ENCODE measurements around a stretch of chr19.

- PRO-cap, 2 experiments, result no peak in any of the 2 experiments
Observed at GRCh38 chr19:49670055-49670694, 4.4 kb downstream of the BCL2L12 start.

- PRO-cap, 2 experiments, result no peak in any of the 2 experiments
Observed at GRCh38 chr19:49677851-49677974, 642 bp downstream of the PRMT1 start.

GRCh38 chr19:49677975-49678270, 852 bp downstream of the PRMT1 start:
- PRO-cap, 2 experiments, result no peak in any of the 2 experiments

DNA sequence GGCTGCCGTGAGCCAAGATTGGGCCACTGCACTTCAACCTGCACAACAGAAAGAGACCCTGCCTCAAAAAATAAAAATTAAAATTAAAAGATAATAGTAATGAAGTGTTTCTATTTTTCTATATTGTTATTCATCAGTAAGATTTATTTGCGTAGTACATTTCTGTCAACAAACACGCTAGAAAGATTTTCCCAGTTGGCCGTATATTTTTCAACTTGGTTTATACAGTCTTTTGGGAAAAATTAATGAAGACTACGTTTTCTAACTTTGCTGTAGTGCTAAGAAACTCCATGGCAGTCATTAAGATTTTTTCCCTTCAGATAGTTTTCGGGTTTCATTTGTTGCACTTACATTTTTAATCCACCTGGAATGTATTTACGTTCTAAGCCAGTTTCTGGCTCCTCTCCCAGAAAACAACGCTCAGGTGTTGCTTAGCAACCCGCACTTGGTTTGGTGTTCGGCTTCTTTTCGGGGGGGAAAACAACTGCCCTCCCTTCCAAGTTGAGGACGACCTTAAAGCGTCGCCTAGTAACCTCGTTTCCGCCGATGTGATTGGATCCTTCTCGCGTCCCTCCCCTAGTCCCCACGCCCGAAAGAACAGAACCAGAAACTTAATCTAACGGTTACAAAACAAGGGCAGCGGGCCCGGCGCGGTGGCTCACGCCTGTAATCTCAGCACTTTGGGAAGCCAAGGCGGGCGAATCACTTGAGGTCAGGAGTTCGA, 927 bp upstream of the MED25 start:
- PRO-cap, 2 experiments, result peak in 2 of 2 experiments; most common plus-strand start position 628 of the sequence (in 2); most common minus-strand start position 462 of the sequence (in 1)

- PRO-cap, 2 experiments, result no peak in any of the 2 experiments
Observed at GRCh38 chr19:49826126-49827075, 8.3 kb downstream of the MED25 start.

DNA sequence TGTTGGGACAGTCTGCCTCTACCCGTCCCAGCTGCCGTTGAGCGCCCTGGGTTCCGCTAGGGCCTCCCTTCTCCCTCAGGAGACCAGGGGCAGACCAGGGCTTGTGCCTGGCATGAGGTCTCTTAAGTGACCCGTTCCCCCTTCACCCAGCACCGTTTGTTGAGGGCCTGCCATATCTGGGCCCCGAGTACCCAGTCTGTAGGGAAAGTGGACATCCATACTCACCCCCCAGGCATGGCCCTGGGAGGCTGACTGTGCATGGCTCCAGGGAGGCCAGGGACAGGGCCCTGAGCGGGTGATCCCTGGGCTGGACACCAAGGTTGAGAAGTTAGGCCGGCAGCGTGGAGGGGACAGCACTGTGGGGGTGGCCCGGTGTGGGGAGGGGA, 11.4 kb downstream of the PNKP start:
- PRO-cap, 2 experiments, result no peak in any of the 2 experiments

- PRO-cap, 2 experiments, result peak in 2 of 2 experiments; most common minus-strand start chr19:49869394 (in 1)
Observed at GRCh38 chr19:49868785-49869539, 1.6 kb upstream of the PNKP start.

GRCh38 chr19:49920718-49921402, 8.1 kb upstream of the ATF5 start:
- PRO-cap, 2 experiments, result no peak in any of the 2 experiments

- PRO-cap, 2 experiments, result no peak in any of the 2 experiments
Observed at GRCh38 chr19:49988187-49989228, 27.5 kb upstream of the SIGLEC11 start.

DNA sequence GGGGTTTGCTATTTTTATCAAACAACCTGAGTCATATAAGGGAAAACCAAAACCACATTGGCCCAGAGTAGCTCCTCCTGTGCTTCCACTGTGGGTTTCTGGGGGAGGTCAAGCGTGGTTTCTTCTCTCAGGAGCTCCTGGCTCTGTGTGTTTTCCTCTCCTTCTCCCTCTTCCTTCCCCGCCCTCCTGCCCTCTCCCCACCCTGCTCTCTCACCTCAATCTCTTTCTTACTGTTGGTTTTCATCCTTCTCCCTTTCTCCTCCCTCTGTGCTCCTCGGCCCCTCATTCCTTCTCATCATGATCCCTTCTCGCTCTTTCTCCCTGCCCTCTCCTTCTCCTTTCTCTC, 21.1 kb downstream of the VRK3 start:
- PRO-cap, 2 experiments, result no peak in any of the 2 experiments

GRCh38 chr19:50015831-50016147, 9.4 kb downstream of the VRK3 start:
- PRO-cap, 2 experiments, result no peak in any of the 2 experiments

DNA sequence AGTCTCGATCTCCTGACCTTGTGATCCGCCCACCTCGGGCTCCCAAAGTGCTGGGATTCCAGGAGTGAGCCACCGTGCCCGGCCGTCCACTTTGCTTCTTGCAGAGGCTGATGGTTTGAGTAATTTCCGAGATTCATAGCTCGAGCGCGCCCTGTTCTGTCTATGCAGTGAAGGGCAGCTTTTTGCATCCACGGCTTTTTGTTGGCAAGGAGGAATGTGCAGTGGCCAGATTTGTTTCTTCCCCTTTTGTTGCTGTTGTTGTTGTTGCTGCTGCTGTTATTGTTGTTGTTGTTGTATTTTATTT, 64.1 kb downstream of the IZUMO2 start:
- PRO-cap, 2 experiments, result no peak in any of the 2 experiments

DNA sequence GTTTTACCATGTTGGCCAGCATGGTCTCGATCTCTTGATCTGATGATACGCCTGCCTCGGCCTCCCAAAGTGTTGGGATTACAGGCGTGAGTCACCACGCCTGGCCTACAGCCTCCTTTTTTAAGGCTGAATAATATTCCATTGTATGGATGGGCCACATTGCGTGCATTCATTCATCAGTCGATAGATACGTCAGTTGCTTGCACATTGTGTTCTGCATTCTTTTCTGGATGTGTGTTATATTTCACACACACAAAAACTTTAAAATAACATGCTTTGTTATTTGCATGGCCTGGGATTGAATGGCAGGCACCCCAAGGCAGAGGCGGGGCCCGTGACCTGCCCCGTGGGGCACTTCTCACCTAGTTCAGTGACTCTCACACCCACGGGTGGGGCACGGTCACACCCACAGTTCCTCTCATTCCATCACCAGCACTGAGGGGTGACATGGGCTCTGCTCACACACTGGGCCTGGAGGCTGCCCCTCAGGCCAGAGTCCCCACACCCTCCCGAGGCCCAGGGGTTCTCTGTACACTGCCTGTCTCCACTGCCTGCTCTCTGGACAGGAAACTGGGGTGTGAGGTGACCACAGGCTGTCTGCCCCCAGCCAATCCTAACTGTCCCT, 5.7 kb upstream of the IZUMO2 start:
- PRO-cap, 2 experiments, result no peak in any of the 2 experiments

DNA sequence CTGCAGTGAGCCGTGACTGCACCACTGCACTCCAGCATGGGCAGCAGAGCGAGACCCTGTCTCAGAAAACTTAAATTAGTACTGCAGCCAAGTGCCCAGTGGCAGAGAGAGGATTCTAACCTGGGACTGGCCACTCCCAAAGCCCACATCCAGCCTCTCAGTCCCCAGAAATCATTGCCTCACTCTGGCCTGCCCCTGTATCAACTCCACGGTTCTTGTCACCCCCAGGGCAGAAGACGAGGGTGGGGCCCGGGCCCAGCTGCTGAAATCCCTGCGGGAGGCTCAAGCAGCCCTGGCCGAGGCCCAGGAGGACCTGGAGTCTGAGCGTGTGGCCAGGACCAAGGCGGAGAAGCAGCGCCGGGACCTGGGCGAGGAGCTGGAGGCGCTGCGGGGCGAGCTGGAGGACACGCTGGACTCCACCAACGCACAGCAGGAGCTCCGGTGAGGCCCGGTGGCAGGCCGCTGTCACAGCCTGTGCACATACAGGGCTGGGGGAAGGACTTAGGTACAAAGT, 53.4 kb downstream of the KCNC3 start:
- PRO-cap, 2 experiments, result no peak in any of the 2 experiments

DNA sequence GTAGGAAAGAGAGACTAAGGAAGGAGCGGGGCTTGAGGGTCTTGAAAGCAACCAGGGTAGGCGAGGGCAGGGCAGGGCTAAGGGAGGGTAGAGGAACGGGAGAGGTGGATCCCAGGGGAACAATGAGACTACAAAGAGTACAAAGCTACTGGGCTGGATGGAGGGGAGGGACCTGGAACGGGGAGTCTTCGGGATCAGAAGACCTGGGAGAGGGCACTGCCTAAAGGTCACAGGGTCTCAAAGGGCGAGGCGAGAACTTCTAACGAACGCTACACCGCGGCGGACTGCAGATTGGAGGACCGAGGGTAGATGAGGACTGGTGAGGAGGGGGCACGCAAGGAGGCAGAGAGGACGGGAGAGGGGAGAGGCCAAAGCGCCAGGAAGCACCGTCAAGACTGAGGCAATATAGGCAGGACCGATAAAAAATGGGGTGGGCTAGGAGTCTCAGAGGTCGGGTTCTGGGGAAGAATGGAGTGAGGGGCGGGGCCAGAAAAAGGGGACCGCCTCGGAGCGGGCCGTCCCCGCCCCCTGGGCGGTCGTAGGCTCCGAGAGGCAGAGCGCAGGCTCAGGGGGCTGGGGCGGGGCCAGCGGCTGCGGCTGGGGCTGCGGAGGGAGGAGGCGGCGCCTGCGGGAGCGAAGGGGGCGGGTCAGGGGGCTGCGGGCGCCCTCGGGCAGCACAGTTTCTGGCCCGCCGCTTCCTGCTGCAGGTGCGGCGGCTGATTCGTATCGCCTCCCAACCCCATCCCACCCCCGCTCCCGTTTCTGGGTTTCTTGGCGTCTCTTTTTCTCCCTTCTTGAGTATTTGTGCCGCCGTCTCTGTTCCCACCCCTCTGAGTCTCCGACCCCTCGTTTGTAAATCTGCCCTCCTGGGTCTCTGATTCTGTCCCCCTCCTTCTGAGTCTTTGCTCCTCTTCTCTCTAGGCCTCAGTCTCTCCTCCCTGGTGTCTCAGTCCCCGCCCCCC, 1.4 kb upstream of the KCNC3 start:
- PRO-cap, 2 experiments, result no peak in any of the 2 experiments

DNA sequence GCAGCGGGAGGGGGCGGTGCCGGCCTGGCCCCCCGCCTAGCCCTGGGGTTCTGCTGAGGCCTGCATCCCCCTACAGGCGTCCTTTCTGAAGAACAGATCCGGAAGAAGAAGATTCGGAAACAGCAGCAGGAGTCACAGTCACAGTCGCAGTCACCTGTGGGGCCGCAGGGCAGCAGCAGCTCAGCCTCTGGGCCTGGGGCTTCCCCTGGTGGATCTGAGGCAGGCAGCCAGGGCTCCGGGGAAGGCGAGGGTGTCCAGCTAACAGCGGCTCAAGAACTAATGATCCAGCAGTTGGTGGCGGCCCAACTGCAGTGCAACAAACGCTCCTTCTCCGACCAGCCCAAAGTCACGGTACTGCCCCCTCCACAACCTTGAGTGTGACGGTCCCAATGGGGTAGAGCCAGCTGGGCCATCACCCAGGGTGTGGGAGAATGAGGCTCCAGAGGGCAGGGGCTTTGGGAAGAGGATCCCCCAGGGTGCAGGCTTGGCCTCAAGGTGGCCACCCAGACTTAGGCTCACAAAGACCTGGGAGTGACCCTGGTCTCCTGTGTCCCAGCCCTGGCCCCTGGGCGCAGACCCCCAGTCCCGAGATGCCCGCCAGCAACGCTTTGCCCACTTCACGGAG, 2.3 kb downstream of the NR1H2 start:
- PRO-cap, 2 experiments, result no peak in any of the 2 experiments

- PRO-cap, 2 experiments, result no peak in any of the 2 experiments
Observed at GRCh38 chr19:50383283-50383864, 773 bp upstream of the POLD1 start.

DNA sequence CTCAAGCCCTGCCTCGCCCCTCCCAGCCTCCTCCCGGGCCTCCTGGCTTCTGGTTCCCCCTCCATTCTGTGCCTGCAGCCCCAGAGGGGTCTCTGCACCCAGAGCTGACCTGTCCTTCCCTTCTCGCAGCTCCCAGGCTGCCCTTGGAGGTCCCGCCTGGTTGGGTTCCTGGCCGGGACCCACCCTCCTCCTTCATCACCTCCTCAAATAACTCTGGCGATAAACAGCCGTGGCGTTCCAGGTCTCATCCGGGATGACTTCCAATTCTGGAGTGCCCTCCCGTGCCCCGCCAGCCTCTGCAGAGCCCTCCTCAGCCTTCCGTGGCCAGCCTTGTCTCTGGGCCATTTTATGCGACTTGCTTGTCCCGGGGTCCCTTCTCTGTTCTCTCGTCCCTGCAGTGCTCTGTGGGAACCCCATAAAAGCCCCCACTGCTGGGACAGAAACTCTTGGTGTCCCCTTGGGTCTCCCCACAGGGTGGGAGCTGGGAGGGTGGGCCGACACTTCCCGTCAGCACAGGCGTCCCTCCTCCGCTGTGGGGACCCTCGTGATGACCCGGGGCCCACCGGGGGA, 9.2 kb downstream of the JOSD2 start:
- PRO-cap, 2 experiments, result peak in 2 of 2 experiments; most common minus-strand start position 145 of the sequence (in 2)

DNA sequence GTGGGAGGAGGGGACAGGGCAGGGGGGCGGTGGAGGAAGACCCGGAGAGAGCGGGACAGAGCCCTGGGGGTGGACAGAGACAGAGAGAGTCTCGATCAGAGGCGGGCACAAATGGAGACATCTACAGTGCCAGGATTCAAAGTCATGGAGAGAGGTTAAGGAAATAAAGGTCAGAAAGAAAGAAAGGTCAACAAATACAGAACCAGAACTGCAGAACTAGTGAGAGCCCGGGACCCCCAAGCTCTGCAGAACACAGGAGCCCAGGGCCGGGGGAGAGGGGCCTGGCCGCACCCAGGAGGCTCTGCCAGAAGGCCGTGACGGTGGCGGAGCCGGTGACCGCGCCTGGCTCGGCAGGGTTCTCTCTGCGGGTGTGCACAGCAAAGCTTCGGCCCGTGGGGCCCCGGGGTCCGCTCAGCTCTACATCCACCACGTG, 870 bp upstream of the JOSD2 start:
- PRO-cap, 2 experiments, result no peak in any of the 2 experiments

DNA sequence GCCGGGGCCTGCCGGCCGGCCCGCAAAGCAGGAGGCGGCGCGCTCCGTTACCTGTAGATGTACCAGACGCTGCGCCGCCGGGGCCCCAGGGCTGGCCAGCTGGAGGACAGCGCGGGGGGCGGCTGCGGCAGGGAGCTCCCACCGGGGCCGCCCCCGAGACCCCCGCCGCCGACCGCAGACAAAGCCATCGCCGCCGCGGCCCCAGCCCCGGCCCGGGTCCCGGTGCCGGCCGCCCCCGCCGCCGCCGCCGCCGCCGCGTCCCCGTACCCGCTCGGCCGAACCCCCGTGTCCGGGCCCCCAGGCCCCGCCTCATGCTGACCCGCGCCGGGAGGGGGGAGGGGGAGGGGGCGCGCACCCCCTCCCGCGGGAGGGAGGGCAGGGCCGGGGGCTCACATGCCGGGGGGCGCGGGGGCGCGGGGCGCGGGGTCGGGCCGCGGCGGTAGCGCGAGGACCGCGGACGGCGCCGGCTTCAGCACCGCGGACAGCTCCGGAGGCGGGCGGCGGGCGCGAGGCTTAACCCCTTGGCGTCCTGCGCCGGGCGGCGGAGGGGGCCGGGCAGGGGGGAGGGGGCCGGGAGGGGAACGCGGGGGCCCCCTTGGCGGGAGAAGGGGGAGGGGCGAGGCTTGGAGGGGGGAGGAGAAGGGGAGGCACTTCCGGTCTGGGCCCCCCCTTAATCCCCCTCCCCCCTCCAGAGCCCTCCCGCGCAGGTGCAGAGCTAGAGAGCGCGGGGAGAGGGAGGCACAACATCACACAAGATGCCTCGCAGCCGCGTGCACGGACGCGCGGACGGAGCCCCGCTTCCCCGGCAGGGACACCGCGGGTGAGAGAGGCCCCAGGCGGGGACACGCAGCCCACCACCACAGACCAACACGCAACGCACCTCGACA, 24.5 kb downstream of the SHANK1 start:
- PRO-cap, 2 experiments, result no peak in any of the 2 experiments